Measurements from ENCODE around the genes LANCL2, VOPP1, CCT6A, ZNF680, ZNF138 and ZNF273.

DNA sequence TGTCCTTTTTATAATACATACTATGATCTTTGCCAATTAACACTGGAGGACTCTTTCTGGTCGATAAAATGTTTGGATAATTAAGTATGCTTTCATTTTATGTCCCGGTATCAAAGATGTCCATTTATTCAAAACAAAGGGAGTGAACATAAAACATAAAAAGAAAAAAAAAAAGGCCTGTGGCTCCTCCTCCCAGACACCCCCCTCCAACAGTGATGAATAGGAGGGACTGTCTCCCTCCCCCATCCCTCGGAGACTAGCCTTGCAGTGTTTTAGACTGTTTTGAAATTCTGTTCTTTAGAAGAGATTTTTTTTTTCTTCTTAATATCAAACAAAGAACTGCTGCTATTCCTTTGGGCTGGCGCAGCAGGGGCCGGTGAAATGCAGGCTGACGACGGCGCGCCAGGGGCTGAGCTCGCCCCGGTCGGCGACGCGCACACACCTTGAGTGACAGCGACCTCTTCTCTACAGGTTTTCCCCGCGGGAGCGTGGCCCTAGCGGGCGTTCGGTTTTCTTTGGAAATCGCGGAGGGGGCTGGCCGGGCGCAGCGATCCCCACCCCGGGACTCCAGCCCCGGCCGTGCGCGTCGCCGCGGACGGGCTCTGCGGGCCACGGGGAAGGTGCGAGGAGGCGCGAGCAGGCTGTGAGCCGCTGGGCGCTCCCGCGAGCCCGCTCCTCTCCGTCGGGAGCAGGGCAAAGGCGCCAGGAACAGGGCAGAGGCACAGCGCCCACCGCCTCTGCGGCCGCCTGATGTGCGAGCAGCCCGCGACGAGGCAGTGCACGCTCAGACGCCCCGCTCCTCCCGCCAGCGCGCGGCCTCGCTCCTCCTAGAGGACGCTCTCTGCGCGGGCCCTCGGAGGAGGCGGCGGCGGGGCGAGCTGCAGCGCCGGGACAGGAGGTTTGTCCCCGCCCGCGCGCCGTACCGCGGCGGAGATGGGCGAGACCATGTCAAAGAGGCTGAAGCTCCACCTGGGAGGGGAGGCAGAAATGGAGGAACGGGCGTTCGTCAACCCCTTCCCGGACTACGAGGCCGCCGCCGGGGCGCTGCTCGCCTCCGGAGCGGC is at the start of gene LANCL2:
LANCL2 (plus strand) TSS at position 245 of the 1,064 bp plus-strand sequence.
- PRO-cap, result bidirectional peak, plus-strand start outside the sequence, minus-strand start at position 893 of the sequence

DNA sequence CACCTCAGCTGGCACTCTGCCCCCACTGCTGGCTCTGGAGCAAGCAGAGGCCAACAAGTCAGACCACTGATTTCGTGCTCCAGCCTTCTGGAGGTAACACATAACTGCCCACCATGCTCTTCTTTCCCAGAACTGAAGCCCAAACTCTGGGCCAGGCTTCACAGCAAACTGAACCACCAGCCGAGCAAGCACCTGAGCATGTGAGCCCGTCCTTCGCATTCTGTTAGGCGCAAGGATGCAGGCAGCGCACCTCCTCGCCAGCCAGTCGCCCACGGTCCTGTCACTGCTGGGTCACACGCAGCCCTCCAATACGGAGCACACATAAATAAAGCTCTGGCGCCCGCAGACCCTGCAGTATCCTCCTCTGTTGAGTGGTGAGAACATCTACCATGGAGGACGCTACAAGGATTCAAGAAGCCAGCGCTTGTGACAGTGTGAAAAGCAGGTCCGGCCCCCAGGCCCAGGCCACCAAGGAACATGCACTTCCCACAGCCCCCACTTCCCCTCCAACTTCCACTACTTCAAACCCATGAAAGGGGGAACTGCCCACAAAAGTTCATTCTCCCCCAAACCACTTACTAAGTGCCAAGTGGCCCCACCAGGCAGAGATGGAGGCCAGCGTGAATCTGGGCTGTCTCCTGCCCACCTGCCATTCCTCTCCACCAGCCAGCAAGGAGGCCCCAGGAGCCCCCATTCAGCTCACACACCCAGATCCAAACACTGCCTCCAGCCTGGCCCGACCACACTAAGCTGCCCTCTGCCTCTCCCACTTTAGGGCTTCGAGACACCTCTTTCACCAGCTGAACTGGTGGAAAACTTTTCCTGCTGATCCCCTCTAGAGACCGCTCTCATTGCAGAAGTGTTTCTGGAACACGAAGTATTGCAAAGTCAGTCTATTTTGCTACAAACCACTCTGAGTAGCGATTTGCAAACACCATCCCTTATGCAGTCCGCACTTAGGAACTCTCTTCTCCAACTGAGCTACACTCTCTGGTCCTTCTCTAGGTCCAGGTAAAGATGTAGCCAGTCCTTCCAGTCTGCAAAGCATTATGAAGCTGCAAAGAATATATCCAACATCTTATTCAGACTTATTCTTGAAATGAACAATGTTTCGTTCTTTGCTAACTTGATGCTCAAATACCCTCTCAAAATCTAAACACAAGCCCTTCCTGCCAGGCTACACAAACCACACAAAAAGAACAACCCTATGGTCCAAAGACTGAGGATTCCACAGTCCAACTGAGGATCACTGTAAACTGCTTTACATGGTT is 34.6 kb downstream of the VOPP1 start:
- PRO-cap, result no peak

GRCh38 chr7:55555099-55555507 is 17.2 kb downstream of the VOPP1 start:
- PRO-cap, result no peak

DNA sequence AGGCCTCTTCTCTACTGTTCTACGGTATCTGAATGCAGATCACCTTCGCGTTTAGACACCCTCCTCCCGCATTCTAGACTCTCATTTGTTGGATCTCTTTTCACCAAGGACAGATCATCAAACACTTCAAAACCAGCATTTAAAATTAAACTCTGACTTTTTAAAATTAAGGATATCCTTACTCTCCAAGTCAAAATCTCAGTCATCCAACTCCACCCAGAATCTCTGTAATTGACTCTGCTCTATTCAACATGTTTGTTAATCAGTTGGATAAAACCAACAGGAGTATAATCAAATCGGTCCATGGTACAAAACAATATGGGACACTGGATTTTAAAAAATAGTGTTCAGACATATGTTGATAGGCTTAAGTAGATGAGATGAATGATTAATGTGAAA is 7.1 kb downstream of the VOPP1 start:
- PRO-cap, result no peak

GRCh38 chr7:55572248-55573275 is at the start of gene VOPP1:
VOPP1 (minus strand) TSS chr7:55572502.
- PRO-cap, result bidirectional peak, plus-strand start at chr7:55572601, minus-strand start at chr7:55572530

GRCh38 chr7:55928159-55928530 is 23.5 kb upstream of the MRPS17 start:
- PRO-cap, result no peak

GRCh38 chr7:56051633-56052452 is at the start of gene CCT6A:
CCT6A (plus strand) TSS chr7:56051765.
- PRO-cap, result bidirectional peak, plus-strand start at chr7:56051794, minus-strand start at chr7:56051580

GRCh38 chr7:56089909-56090394 is 2.8 kb downstream of the PHKG1 start:
- PRO-cap, result no peak

GRCh38 chr7:63999015-63999299 is 308 bp downstream of the ZNF722 start:
- PRO-cap, result no peak

- PRO-cap, result no peak
Measured at GRCh38 chr7:64500349-64501386, 62.2 kb downstream of the ZNF680 start.

DNA sequence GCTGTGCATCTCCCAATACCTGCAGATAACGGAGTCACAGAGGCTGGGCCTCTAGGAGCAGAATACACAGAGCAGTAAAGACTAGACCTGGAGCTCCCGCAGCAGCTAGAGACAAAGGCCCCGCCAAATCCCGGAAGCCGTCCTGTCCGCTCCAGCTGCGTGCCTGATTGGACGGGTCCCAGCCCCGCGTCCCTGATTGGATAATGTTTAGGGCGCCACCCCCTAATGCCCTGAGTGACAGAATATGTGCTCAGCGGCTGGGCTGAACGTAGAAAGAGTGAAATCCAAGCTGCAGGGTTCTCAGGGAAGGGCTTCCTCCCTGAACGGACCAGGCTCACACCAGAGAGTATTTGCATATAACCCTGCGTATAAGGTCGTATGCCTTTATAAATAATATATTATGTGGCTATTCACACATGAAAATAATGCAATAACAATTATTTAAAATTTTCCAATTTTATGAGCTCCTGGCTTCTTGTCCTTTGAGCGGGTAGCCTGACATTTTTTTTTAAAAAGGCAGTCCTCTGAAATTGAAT is at the start of gene ZNF680:
ZNF680 (minus strand) TSS at position 113 of the 536 bp plus-strand sequence.
- PRO-cap, result bidirectional peak, plus-strand start at position 294 of the sequence, minus-strand start at position 100 of the sequence

DNA sequence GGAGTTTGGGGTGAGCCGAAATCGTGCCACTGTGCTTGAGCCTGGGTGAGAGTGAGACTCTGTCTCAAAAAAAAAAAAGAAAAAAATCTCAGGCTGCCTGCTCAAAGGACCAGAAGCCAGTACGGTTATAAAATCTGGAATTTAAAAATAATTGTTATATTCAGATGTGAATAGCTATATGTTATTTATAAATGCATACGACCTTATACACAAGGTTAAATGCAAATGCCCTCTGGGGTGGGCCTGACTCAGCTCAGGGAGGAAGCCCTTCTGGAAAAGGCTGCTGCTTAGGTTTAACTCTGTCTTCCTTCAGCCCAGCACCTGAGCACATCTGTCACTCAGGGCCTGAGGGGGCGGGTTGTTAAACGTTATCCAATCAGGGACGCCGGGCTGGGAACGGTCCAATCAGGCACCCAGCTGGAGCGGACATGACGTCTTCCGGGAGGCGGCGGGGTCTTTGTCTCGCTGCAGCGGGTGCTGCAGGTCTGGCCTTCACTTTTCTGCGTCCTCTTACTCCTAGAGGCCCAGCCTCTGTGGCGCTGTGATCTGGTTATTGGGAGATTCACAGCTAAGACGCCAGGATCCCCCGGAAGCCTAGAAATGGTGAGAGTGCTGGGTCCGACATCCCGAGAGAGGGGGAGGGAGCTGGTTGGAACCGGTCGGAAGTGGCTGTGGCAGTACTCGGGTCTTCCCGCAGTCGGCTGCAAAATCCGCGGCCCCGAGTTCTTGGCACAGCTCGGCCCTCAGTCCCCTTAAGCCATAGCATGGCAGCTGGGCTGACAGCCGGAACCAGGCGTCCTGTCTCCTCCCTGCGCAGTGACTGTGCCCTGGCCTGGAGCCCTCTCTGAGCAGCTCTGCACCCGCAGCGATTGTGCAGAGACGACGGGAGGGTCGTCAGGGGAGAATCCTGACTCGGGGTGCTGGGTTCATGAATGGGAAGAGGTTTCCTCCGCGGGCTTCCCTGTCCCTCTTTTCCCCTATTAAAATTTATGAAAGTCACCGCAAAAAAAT is at the start of gene ZNF138:
ZNF138 (plus strand) TSS at position 460 of the 1,011 bp plus-strand sequence.
- PRO-cap, result bidirectional peak, plus-strand start at position 460 of the sequence, minus-strand start at position 311 of the sequence

DNA sequence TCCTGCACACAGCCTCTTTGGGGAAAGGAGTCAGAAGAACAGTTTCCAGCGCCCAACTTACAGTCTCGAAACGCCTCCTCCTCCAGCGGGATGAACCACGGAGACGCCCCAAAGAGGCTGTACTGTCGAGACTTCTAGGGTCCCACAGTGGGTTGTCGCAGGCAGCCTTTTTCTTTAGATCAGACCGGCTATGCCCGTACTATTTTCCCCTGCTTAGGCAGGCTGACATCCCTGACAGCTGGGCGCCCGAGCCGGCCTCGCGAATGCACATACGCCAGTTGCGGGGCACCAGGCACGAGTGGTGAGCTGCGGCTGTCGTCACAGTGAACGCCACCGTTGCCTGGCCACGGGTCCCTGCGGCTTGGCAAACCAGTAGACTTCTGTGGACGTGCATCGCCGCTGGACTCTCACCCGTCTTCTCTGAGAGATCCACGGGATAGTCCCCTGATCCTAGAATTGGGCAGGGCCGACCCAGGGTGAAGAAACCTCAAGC is 33.2 kb upstream of the ZNF273 start:
- PRO-cap, result no peak

DNA sequence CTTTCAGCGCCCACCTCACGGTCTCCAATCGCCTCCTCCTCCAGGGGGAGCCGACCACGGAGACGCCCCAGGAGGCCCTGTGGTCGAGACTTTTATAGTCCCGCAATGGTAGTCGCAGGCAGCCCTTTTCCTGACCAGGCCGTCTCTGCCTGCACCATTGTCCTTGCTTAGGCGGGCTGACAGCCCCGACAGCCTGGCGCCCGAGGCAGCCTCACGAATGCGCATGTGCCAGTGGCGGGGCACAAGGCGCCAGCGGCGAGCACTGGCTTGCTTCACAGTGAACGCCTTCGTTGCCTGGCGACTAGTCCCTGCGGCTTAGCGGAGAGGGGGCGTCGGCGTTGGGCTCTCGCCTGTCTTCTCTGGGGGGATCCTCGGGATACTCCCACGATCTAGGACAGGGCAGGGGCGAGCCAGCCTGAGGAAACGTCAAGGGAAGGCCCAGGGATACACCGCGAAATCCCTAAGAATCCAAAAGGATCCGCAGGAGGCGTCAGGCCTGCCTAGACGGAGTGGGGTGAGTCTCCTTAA is 20.7 kb upstream of the ZNF273 start:
- PRO-cap, result no peak

DNA sequence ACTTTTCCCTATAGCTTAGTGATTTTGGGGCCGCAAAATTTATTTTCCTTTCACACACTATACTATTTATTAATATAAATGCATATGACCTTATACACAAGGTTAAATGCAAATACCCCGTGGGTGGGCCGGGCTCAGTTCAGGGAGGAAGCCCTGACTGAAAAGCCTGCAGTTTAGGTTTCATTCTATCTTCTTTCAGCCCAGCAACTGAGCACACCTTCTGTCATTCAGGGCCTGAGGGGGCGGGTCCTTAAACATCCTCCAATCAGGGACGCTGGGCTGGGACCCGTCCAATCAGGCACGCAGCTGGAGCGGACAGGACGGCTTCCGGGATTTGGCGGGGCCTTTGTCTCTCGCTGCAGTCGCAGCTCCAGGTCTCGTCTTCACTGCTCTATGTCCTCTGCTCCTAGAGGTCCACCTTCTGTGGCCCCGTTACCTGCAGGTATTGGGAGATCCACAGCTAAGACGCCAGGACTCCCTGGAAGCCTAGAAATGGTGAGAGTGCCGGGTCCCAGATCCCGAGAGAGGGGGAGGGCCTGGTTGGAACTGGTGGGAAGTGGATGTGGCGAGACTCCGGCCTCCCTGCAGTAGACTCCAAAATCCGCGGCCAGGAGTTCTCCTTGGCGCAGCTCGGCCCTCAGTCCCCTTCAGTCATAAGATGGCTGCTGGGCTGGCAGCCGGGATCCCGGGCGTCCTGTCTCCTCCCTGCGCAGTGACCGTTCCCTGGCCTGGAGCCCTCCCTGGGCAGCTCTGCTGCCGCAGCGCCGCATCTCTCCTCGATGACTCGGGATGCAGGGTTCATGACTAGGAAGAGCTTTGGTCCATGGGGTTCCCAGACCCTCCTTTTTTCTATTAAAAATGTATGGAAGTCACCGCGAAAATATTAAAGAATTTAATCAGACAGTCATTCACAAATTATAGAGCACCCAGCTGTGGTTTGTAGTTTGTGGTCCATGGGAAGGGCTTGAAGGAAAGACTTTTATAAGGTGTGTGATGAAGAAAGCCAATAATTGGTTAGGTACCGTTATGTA is at the start of gene ZNF273:
ZNF273 (plus strand) TSS at position 349 of the 1,031 bp plus-strand sequence.
- PRO-cap, result unidirectional peak, plus-strand start at position 361 of the sequence

- PRO-cap, result no peak
Measured at GRCh38 chr7:65260497-65261272, 113.0 kb upstream of the ZNF92 start.

DNA sequence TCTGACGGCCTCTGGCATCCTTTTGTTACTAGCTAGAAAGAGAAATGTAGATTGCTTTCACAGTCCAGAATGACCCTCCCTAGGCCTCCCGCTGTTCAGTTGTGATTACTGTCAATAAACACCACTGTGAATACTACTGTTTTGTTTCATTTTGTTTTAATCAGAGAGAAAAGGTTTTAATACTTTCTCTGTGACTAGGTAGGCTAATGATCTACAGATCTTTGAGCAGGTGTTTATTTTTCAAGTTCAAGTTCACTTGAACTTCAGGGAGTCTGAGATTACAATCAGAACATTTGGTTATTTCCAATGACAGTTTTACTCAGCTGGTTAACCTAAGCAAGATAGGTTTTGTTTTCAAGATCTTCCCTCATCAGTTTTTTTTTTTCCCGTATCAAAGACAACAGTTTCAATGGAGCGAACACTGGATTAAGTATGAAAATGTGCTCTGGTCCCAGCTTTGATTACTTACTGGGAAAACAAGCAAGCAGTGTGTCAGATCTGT is 34.7 kb downstream of the VKORC1L1 start:
- PRO-cap, result no peak

GRCh38 chr7:65979303-65980112 is 2.5 kb downstream of the GUSB start:
- PRO-cap, result no peak

GRCh38 chr7:66099395-66100667 is 14.8 kb upstream of the CRCP start:
- PRO-cap, result unidirectional peak, plus-strand start at chr7:66099604; bidirectional peak, plus-strand start at chr7:66100336, minus-strand start at chr7:66100112

DNA sequence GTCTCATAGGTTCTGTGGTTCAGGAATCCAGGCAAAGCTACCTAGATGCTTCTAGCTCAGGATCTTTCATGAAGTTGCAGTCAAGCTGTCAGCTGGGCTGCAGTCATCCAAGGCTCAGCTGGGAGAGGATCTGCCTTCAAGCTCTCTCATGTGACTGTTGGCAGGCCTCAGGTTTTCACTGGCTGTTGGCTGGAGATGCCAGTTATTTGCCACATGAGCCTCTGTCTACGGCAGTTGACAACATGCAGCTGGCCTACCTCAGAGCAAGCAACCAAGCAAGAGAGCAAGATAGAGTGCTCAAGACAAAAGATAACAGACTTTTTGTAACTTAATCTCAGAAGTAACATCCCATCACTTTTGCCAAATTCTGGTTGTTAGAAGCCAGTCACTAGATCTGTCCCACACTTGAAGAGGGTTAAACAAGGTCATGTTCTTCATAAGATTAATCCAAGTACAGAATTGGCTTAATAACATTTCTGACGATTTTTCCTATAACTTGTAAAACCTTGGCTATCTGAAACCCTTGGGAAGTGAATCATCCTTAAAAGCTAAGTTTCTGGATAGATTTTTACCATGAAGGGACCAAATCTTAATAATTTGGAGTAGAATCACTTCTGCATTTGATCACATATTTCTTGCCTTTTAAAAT is 125.9 kb downstream of the TPST1 start:
- PRO-cap, result no peak